Osteoblast (primary cell): ENCODE measurements around a stretch of chr1.

- CAGE, long polyA plus RNA, result no peak
- RRBS, result no CpG with 5 or more reads among the region's 11 CpGs
Observed at GRCh38 chr1:201406719-201407596, 7.8 kb upstream of the LAD1 start.

DNA sequence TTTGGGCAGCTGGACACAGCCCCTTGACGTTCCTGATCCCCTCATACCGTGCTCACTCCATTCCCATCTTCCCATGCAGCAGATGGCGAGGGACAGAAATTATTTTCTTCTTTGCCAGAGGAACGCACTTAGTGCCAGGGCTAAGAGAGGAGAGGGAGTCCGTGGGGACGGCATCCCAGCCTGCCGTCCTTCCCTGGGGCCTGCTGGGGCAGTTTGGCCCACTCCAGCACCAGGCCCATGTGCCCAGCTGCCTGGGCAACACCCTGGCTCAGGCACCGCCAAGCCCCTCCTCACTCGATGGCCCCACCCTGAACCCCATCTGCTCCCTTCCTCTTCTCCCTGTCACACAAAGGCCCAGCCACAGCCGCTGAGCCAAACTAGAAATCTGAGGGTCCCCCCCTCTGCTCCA is 8.1 kb upstream of the TNNI1 start:
- CAGE, long polyA plus RNA, result no peak
- RRBS, result no CpG with 5 or more reads among the region's 10 CpGs

DNA sequence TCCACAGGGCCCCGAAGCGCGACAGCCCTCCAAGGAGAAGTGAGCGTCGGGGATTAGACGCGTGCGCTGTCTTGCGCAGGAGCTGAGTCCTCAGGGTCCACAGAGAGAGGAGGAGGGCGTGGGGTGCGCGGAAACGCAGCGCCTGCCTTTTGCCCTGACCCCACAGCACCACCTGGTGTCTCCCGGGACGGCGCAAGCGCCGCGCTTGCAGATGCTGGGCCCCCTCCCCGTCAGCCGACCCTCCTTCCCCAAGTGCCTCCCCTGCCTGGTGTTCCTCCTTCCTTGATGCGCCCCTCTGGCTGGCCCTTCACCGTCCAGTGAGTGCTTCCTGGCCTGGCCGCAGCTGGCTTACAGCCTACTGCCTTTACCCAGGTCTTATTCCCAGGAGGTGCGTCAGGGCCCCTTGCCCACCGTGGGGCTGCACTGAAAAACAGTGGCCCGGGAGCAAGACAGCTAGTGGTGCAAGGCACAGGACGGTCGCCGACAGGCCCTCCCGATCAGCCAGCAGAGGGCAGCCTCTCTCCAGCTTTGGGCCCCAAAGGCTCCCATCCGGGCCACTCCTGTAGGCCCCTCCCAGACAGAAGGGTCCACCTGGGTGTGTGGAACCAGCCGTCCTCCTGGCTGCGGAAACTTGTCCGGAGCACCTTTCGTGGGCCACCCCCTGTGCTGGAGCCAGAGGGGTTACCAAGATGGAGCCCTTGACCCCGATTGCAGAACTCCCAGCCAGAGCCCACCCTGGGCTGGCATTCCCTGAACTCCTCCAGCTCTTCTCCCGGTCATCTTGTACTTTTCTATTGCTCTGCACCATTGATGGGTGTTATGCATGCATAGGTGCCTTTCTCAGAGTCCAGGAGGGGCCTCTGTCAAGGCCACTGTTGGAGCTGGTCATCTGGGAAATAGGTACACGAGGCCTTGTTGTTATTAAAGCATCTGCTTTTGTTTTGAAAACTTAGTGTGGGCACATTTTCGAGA is 13.0 kb upstream of the PHLDA3 start:
- CAGE, long polyA plus RNA, result no peak
- RRBS, result 8% methylated on average over 5 of the region's 41 CpGs

GRCh38 chr1:201492038-201492308 is 14.9 kb downstream of the CSRP1 start:
- CAGE, long polyA plus RNA, result no peak

DNA sequence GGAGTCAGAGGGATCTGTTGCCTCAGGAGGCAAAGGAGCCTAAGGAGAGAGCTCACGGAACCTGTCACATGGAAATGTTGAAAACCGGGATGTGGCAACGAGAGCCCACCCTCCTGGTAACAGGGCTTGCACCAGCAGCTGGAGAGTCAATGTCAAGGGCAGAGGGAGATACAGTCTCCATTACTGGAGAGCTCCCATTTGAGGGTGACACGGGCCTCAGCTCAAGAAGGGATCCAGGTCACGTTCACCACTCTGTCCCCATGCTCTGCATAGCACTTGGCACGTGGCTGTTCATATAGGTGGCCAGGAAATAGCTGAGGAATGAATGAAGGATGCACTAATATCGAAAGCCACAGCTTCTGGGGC is 8.5 kb downstream of the CSRP1 start:
- CAGE, long polyA plus RNA, result no peak
- RRBS, result 100% methylated on average over 2 of the region's 7 CpGs

GRCh38 chr1:201499997-201500282 is 7.0 kb downstream of the CSRP1 start:
- CAGE, long polyA plus RNA, result no peak
- RRBS, result no CpG with 5 or more reads among the region's 2 CpGs

- CAGE, long polyA plus RNA, result no peak
- RRBS, result no CpG with 5 or more reads among the region's 5 CpGs
Observed at GRCh38 chr1:201505846-201506456, 972 bp downstream of the CSRP1 start.

DNA sequence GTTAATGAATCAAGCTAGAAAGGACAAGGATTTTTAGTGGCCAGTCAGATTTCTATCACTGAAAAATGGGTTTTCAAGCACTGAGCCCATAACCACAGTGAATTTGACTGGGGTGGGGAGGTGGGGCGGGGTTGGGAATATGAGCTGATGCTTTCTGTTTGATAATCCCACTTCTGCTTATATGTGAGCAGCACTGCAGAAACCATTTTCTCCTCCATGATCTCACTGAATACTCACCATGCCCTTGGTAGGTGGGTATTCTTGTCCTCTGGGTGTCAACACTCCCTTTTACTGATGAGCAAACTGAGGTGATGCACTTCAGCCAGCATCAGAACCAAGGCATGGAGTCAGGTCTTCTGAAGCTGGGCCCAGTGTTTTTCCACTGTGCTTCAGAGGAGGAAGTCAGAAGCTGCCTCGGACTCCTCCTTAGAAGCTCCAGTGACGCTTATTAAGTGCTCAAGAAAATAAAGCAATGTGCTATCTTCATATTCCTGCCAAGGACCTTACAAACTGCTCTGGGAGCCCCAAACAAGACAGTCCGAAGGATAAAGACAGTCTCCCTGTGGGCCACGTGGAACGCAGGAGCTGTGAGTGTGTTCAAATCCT is 3.3 kb upstream of the NAV1 start:
- CAGE, long polyA plus RNA, result no peak
- RRBS, result no CpG with 5 or more reads among the region's 6 CpGs

GRCh38 chr1:201536426-201537043 is 2.4 kb upstream of the NAV1 start:
- CAGE, long polyA plus RNA, result no peak
- RRBS, result no CpG with 5 or more reads among the region's 5 CpGs

GRCh38 chr1:201541249-201541524 is 2.3 kb downstream of the NAV1 start:
- CAGE, long polyA plus RNA, result no peak
- RRBS, result no CpG with 5 or more reads among the region's 1 CpG

- CAGE, long polyA plus RNA, result no peak
- RRBS, result no CpG with 5 or more reads among the region's 6 CpGs
Observed at GRCh38 chr1:201551741-201552349, 12.9 kb downstream of the NAV1 start.

DNA sequence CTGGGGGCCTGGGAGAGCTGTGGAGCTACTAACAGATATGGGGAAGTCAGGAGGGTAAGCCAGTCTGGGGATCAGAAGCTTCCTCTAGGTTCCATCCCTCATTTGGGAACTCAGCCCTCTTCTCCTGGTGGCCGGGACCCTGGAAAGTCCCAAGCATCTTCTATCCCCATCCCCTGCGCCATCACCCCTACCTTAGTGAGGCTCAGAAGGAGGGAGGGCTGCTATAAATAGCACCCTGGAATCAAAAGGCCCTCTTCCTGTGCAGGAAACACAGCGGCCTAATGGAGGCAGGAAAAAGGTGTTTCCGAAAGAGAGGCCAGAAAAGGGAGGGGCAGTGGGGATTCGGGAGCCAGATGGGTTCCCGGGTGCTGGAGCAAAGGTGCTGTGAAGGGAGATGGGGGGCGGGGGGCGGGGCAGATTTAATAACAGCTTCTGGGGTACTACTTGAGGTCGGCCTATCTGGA is 16.6 kb downstream of the NAV1 start:
- CAGE, long polyA plus RNA, result no peak
- RRBS, result no CpG with 5 or more reads among the region's 9 CpGs

- CAGE, long polyA plus RNA, result no peak
- RRBS, result 21% methylated on average over 8 of the region's 31 CpGs
Observed at GRCh38 chr1:201649139-201649645, 110.3 kb downstream of the NAV1 start.

DNA sequence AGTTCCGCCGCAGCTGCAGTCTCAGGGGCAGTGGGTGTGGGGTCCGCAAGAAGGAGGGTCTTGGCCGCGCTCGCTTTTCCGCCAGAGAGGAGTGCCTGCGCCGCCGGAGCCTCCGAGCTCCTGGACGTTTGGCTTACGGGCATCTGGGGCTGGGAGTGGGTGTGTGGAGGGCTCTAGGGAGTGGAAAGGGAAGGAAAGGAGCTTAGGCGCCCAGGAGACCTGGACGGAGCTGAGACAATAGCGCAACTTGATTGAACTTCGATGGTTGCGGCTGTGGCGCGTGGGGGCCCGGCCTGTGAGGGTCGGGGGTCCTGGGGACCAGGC is 88.8 kb upstream of the IPO9 start:
- CAGE, long polyA plus RNA, result no peak
- RRBS, result 5% methylated on average over 2 of the region's 22 CpGs

GRCh38 chr1:201875764-201876861 is 12.6 kb upstream of the SHISA4 start:
- CAGE, long polyA plus RNA, result no peak
- RRBS, result no CpG with 5 or more reads among the region's 11 CpGs

DNA sequence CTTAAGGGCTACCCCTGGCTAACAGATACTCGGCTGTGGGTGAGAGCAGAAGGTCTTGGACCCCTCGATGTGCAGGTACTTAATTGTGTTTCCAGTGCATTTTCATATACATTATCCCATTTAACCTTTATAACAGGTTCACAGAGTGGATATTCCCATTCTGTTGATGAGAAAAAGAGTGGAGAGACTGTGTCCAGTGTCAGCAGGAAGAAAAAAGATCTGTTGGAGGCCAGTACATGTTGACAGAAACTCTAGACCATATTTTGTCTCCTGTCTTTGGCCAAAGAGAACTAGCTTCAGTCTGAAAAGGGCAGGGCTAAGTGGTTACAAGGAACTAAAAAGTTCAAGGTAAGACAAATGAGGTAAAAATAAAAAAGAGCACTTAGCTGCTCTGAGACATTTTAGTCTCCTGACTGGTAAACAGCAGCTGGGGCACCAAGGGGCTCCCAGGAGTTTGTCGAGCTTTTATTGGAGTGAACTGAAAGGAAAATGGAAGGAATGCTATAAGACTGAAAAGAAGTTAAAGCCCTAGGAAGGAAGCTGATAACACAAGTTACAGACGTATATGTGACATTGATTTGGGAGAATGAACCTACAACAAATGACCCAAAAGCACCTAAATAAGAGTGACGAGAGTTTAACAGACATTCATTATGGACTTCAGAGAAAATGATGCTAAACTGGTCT is 10.0 kb upstream of the SHISA4 start:
- CAGE, long polyA plus RNA, result no peak
- RRBS, result no CpG with 5 or more reads among the region's 5 CpGs

GRCh38 chr1:201884258-201885096 is 4.2 kb upstream of the SHISA4 start:
- CAGE, long polyA plus RNA, result no peak
- RRBS, result no CpG with 5 or more reads among the region's 3 CpGs

GRCh38 chr1:201899915-201901164 is 11.6 kb downstream of the SHISA4 start:
- CAGE, long polyA plus RNA, result no peak
- RRBS, result no CpG with 5 or more reads among the region's 14 CpGs

- CAGE, long polyA plus RNA, result no peak
- RRBS, result no CpG with 5 or more reads among the region's 29 CpGs
Observed at GRCh38 chr1:201954365-201955122, 759 bp upstream of the TIMM17A start.

DNA sequence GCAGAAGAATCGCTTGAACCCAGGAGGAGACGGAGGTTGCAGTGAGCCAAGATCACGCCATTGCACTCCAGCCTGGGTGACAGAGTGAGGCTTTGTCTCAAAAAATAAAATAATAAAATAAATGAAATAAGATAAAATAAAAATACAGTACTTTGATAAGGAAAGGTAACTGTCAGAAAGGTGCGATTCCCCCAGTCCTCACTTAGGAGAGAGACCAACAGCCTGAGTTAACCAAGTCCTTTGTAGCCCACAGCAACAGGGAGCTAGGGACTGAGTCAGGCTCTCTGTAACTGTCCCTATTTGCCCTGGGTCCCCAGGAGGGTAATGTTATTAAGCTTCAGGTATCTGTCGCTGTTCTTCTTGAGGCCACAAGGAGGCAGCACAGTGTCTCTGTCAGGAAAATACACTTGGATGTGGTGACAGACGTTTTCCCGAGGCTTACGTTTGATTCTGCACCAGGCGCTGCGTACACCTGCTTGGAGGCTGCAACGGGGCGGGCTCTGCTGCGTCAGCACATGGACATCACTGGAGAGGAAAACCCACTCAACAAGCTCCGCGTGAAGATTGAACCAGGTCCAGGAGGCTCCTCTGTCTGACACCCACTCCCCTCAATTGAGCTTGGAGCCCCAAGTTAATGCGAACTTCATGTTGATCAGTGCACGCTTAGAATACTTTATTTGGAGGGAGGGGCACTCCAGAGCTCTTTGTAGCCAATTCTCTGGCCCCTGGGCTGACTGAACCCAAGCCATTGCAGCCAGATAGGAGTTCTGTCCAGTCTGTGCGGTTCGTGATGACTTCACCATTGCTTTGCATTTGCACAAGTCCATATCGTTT is 10.7 kb upstream of the ELF3 start:
- CAGE, long polyA plus RNA, result no peak
- RRBS, result no CpG with 5 or more reads among the region's 20 CpGs